Skeletal muscle tissue (tissue), 7 donors: ENCODE measurements around the genes H2BK1, SMARCD3 and NUB1.

DNA sequence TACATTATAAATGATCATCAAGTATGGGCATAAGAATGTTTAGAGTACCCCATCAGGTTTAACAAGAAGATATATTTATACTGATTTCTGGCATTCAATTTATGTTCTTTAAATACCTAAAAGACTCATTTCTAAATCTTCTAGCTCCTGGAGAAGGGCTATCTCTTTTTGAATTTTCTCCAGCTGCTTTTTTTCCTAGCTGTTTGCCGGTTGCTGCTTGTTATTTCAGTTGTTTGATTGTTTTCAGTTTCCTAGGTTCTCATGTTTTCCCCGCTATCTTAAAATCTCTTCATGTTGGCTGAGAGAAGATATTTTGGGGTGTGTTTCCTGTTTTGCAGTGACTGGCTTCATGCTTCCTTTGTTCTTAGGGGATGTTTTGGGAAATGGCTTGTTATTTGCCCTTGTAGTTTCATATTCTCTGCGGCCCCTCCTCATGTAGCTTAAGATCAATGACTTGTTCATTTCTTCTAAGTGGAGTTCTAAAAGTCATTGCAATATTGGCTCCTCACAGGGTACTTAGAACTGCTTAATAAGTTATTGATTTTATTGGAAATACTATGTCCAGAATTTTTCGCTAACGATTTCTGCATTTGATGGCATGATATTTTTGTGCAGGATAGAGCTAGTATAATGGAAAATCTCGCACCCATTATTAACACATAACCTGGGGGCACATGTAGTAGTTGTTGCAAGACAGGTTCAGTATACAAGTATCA is 30.6 kb upstream of the GIMAP7 start:
- PRO-cap, 3 experiments, result peak in 1 of 3 experiments; most common plus-strand start position 470 of the sequence (in 1)
- RAMPAGE, long total RNA, result no peak
- RRBS, 2 experiments, result no CpG with 5 or more reads among the region's 6 CpGs

DNA sequence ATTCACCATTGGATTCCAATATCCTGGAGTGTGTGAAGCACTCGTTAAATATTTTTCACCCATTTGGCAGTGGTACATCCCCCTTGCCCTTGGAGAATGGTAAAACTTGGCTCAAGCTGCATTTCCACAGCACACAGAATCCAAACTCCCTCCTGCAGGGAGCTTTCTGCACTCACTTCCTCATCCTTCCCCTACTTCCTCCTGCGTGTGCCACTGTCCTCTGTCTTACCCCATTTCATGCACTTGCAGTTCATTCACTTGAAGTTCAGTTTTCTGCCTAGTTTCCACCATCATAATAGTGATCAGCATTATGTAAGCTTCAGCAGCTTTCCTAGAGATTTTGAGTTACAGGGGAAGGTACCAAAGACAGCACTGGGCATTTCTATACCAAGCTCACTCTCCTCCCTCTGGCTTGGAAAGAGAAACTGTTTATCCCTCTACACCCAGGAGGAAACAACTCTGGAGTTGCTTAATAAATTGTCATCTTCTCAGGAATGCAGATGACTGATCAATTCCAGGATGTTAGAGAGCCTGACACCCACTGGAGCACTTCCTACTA is 19.3 kb downstream of the GIMAP4 start:
- PRO-cap, 3 experiments, result peak in 2 of 3 experiments; most common minus-strand start position 409 of the sequence (in 2)
- RAMPAGE, long total RNA, result no peak
- RRBS, 2 experiments, result no CpG with 5 or more reads among the region's 2 CpGs

GRCh38 chr7:150586986-150587447 is 19.8 kb downstream of the GIMAP4 start:
- PRO-cap, 3 experiments, result peak in 2 of 3 experiments; most common plus-strand start chr7:150587071 (in 1)
- RAMPAGE, long total RNA, result no peak
- RRBS, 2 experiments, result no CpG with 5 or more reads among the region's 2 CpGs

DNA sequence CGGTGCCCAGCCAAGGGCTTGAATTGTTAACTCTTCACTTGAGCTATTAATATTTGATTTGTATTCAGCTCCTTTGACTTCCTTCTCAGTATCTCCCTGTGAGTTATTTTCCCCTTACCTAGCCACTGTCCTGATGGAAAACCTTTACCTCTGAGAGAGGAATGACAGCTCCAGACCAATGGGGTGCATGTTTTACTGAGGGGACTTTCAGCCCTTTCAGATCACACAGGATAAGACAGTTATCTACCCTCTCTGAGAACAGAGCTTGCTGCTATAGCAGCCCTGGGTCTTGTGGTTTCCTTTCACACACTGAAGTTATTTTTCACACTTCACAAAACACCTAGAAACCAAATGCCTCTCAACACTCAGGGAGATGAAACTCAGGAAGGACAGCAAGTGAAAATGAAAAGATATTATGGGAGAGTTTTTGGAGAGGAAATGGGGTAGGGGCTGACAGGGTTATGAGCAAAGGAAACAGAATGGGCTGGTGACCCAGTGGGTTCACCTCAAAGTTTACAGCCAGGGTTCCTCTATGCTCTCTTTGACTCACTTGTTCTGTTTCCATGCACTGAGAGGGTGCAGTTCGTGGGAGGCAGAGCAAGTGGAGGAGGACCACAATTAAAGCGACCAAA is 17.1 kb upstream of the GIMAP2 start:
- PRO-cap, 3 experiments, result no peak in any of the 3 experiments
- RAMPAGE, long total RNA, result no peak
- RRBS, 2 experiments, result no CpG with 5 or more reads among the region's 3 CpGs

DNA sequence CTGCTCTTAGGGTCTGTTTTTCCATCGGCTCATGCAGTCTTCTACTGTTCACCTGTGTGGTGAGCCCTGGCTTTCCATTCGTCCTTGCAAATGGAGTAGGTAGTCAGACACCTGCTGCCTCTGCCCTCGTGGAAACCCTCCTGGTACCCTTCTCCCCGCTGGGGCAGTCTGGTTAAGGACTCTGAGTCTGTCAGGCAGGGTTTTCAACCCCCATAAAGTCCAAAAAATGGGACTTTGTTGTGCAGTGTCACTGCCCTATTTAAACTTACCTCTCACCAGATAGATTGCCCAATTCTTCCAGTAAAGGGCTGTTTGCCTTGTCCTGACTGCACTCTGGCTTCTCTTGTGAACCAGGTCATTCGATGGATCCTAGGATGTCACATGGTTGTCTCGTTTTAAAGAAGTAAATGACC is 22.2 kb downstream of the TMEM176B start:
- PRO-cap, 3 experiments, result no peak in any of the 3 experiments
- RAMPAGE, long total RNA, result no peak
- RRBS, 2 experiments, result no CpG with 5 or more reads among the region's 6 CpGs

DNA sequence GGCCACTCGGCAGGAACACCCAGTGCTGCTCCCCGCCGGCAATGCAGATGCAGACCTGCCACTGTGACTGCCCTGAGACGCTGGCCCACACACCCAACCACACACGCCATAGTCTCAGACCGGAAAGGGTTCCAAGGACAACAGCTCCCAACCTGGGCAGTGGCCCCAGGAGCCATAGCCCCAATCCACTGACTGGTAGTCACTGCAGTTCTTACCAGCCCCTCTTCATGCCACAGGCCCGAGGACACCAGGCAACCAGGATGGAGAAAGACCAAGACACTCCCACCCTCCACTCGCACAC is 25.1 kb downstream of the KCNH2 start:
- PRO-cap, 3 experiments, result no peak in any of the 3 experiments
- RAMPAGE, long total RNA, result no peak
- RRBS, 2 experiments, result 92% methylated on average over 5 of the region's 8 CpGs

DNA sequence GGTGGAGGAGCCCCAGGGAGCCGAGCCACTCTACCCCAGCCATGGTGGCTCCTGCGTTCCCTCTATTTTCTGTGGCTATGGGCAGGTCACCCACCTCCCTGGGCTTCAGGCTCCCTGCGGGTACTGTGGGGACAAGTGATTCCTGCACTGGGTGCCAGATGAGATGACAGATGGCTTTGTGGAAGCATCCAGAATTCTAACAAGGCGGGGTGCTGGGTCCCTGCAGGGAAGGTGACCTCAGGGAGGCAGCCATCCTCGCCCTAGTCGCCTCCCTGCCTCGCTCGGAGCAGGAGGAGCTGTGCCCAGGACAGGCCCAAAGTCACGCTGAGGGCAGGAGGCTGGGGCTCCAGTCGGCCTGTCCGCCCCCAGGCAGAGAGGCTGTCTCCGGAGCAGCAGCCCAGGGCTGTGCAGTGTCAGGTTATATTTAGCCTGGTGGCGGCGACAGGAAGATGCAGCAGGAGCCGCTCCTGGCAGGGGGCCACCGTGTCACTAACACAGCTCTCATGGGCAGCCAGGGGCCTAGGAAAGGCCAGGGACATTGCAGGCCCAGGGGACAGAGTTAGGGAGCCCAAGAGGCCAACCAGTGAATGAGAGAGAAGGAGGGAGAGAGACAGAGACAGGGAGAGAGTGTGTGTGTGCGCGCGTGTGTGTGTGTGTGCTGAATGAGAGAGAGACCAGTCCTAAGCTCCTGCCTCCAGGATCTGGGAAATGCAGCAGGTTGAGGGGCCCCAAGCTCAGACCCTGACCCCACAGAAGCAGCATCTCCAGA is 13.5 kb downstream of the KCNH2 start:
- PRO-cap, 3 experiments, result no peak in any of the 3 experiments
- RAMPAGE, long total RNA, result no peak
- RRBS, 2 experiments, result no CpG with 5 or more reads among the region's 19 CpGs

DNA sequence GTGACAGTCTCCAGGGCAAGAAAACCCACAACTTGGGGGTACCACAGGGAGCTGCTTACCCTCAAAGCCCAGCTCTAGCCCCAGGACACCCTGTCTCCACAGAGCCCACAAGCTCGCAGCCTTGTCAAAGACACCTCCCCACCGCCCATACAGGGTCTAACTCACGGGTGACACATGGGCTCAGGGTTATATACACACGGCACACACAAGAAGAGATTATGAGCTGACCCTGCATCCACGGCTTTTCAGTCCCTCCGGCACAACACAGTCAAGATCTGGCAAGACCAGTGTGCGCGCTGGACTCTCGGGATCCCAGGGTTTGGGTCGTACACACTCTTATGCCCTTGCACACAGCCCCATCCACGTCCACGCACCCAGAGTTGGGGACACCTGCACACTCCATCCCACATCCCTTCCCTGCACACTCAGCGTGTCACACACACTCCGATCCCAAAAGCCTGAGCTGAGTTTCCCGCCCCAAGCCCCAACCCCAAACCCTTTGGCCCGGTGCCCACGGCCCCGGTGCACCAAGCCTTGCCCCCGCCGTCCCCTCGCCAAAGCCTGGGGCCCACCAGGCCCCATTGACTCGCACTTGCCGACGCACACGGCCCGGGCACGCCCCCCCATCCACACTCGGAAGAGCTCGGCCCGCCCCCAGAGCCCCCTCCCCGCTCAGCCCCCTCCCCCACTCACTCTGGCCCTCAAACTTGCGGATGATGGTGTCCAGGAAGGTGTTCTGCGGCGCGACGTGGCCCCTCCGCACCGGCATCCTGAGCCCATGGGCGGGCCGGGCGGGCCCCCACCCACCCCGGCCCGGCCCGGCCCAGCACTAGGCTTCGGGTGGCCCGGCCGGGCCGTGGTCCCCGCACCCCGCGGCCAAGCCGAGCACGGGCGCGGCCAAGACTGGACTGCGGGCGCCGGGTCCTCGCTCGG is 710 bp downstream of the KCNH2 start:
- PRO-cap, 3 experiments, result no peak in any of the 3 experiments
- RAMPAGE, long total RNA, result no peak
- RRBS, 2 experiments, result 2 to 3% methylated on average over 21 of the region's 60 CpGs

- PRO-cap, 3 experiments, result no peak in any of the 3 experiments
- RAMPAGE, long total RNA, result no peak
- RRBS, 2 experiments, result 9 to 14% methylated on average over 3 of the region's 7 CpGs
Observed at GRCh38 chr7:151088589-151088836, 2.2 kb downstream of the AGAP3 start.

- PRO-cap, 3 experiments, result no peak in any of the 3 experiments
- RAMPAGE, long total RNA, result no peak
- RRBS, 2 experiments, result no CpG with 5 or more reads among the region's 9 CpGs
Observed at GRCh38 chr7:151092231-151092750, 6.0 kb downstream of the AGAP3 start.

GRCh38 chr7:151093371-151093733 is 7.1 kb downstream of the AGAP3 start:
- PRO-cap, 3 experiments, result no peak in any of the 3 experiments
- RAMPAGE, long total RNA, result no peak
- RRBS, 2 experiments, result no CpG with 5 or more reads among the region's 10 CpGs

DNA sequence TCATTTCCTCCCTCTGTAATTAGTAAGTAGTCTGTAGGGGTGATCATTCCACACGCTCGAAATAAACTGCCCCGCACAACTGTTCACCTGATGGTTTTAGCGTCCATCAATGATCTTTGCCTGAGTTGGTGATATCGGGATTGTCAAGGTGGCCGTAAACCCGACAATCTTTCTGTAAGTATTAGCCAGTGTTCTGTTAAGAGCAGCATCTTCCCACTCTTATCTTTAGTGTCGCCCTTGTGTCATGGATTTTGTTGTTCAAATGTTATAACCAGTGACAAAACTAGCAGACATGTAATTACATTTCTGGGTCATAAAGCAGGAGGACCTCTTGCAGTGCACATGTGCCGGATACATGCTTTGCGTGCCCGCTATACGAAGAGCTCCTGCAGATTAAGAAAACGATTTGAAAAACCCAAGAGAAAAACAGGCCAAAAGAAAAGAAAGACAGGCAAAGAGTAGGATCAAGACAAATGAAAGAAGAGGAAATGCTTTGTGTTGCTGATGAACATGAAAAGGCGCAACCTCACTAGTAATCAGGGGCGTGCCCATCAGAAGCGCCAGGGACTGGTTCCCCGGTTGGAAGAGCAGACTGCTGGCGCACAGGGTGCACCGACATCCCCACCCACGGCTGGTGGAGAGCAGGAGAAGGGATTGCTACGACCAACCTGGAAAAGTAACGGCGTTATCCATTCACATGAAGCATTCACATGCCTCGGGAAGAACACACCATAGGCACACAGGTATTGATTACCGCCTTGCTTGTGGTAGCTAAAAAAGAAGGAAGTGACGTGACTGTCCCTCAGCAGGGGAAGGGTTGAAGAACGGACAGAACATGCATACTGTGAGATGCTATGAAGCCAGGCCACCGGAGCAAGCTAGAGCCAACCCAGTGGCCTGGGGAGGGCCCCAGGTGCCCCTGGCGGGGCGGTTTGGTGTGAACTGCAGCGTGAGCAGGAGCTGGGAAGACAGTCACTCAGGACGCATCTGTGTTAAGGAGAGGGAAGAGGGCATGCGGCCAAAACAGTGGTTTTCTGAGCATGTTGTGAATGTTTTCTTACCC is 18.1 kb downstream of the AGAP3 start:
- PRO-cap, 3 experiments, result no peak in any of the 3 experiments
- RAMPAGE, long total RNA, result no peak
- RRBS, 2 experiments, result no CpG with 5 or more reads among the region's 33 CpGs

DNA sequence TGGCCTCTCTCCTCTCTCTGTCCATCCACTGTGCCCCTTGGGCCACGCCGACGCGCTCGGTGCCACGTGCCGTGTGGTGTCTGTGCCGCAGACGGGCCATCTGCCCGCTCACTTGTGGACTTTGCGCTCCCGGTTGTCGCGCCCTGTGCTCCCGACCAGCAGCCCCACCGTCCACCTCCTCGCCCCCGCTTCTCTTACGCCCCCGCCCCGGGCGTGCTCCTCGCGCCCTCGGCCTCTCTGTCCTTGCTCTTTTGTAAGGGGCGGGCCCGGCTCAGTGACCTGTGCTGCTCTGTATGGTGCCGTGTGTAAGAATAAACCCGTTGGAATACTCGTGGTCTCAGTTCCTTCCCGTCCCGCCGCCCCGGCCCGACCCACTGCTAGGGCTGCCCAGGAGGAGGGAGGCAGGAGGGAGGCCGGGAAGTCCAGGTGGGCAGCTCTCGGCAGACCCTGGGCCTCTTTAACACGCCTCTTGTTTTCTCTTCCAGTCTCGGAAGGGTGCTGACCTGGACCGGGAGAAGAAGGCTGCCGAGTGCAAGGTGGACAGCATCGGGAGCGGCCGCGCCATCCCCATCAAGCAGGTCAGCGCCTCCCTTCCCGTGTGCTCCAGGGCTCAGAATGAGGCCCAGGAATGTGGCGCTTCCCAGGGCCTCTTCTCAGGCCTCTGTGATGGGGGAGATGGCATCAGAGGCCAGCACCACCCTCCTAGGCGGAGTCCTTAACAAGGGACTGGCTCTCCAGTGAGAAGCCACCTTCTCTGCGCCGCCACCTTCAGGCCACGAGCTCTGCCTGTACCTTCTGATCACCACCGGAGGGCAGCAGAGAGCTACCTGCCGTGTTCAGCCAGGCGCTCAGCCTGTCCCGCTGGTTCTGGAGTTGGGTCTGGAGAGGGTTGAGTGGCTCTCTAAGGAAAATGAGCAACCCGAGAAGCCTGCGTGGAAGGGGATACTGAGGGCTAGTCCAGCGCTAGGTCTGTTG is 37.3 kb downstream of the AGAP3 start:
- PRO-cap, 3 experiments, result no peak in any of the 3 experiments
- RAMPAGE, long total RNA, result no peak
- RRBS, 2 experiments, result 86 to 87% methylated on average over 24 to 26 of the region's 59 CpGs

GRCh38 chr7:151210106-151210520 is at the start of gene H2BK1:
TSS of gene H2BK1 (minus strand) at chr7:151210488.
- PRO-cap, 3 experiments, result no peak in any of the 3 experiments
- RAMPAGE, long total RNA, result no peak
- RRBS, 2 experiments, result no CpG with 5 or more reads among the region's 11 CpGs

DNA sequence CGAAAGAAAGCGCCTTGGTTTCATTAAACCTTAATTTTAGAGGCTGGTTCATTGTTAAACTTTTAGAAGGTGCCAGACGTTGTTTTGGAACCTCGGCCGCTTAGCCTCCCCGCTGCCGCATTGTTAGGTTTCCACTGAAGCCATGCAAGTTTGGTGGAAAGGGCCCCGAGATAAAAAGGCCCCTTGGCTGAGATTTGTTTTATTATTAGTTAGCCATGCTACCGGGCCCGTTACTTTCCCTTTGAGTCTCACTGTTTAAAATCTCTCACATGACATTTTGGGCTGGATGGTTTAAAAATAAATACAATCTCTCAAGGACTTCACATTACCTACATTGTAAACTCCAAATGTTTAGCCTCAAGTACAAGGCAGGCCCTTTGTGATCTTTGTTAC is 744 bp upstream of the ABCF2 start:
- PRO-cap, 3 experiments, result no peak in any of the 3 experiments
- RAMPAGE, long total RNA, result no peak
- RRBS, 2 experiments, result no CpG with 5 or more reads among the region's 10 CpGs

DNA sequence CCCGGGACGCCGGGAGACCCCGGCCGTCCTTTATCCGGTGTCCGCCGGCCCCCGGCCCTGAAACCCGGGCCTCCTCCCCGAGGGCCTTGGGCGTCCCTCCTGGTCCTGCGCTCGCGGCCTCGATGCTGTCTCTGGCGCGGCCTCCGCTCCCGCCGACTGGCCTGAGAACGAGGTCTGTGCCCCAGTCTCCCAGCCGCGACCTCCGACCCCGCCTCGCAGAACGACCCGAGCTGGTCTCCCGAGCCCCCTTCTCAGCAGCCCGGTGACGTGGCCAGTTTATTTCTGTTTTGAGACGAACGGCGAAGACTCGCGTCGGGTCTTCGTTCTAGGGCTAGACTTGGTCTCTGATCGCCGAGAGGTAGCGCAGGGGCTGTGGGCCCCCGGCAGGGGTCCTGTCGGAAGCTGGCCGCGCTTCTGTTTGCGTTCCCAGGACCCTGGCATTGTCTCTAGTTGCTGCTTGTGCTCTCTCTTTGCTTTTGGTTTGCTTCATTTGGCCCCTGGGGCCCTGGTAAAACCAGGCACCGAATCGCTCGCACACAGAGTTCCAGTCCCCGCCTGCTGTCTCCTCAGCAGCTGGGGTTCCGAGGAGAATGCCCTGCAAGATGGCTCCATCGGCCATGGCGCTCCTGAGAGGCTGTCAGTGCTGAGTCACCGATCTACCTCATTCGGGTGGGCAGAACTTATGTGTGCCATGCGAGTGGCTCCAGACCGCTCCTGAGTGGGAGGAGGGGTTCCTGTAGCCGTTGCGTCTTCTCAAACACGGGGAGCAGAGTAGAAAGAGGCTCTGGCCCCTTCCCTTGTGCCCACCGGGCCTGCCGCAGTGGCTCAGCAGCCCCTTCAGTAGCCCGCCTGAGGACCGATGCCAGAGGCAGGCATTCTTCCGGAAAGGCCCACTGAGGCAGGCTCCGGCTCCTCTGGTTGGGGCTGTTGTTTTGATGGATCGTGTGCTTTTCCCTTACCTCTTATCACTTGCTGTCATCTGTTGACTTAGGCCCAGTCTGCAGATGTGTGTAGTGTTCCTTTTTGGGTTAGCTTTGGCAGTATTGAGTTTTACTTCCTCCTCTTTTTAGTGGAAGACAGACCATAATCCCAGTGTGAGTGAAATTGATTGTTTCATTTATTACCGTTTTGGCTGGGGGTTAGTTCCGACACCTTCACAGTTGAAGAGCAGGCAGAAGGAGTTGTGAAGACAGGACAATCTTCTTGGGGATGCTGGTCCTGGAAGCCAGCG is 775 bp downstream of the CHPF2 start:
- PRO-cap, 3 experiments, result peak in 1 of 3 experiments; most common minus-strand start position 592 of the sequence (in 1)
- RAMPAGE, long total RNA, result no peak
- RRBS, 2 experiments, result 10 to 15% methylated on average over 12 of the region's 71 CpGs

- PRO-cap, 3 experiments, result peak in 2 of 3 experiments; most common plus-strand start chr7:151248062 (in 2); most common minus-strand start chr7:151248021 (in 2)
- RAMPAGE, long total RNA, result no peak
- RRBS, 2 experiments, result under 1 to 3% methylated on average over 6 to 8 of the region's 32 CpGs
Observed at GRCh38 chr7:151247940-151248493, 477 bp downstream of the SMARCD3 start.

GRCh38 chr7:151248494-151249014 is at the start of gene SMARCD3:
TSS of gene SMARCD3 (minus strand) at chr7:151248694.
- PRO-cap, 3 experiments, result peak in 3 of 3 experiments; most common plus-strand start chr7:151248811 (in 1); most common minus-strand start chr7:151248780 (in 3)
- RAMPAGE, long total RNA, result no peak
- RRBS, 2 experiments, result 2% methylated on average over 16 to 23 of the region's 56 CpGs

GRCh38 chr7:151341324-151342336 is at the start of gene NUB1:
TSS of gene NUB1 (plus strand) at chr7:151341812.
- PRO-cap, 3 experiments, result peak in 3 of 3 experiments; most common plus-strand start chr7:151341812 (in 2); most common minus-strand start chr7:151341596 (in 1)
- RAMPAGE, long total RNA, result start-site peak on the plus strand at chr7:151341764-151341835, 227 and 178 reads in 2 replicates
- RRBS, 2 experiments, result 1 to 2% methylated on average over 13 of the region's 78 CpGs

- PRO-cap, 3 experiments, result no peak in any of the 3 experiments
- RAMPAGE, long total RNA, result no peak
- RRBS, 2 experiments, result no CpG with 5 or more reads among the region's 9 CpGs
Observed at GRCh38 chr7:151351054-151351668, 9.5 kb downstream of the NUB1 start.